Smooth muscle cell (in vitro differentiated cells): ENCODE measurements around the genes FOSL1, C11orf68, RIN1 and SLC29A2.

DNA sequence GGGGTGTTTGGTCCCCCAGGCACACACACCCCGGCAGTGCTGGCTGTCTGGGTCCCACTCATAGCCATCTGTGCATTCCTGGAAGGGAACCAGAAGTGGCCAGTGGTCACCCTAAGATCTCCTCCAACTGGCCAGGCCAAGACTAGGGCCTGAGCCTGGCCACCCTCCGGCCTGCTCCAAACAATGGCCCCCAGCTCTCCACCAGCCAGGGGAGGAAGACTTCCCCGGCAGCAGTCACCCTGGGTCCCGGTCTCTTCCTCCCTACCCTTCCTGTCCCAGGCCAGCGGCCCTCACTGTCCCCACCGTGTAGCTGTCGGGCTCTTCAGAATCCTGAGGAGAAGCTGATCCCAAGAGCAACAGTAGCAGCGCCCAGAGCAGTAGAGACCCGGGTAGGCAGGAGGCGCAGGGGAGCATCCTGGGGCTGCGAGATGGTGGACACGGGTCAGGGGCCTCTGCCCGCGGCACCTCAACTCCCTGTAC lies 619 bp downstream of the EFEMP2 start:
- RAMPAGE, long total RNA = no peak

DNA sequence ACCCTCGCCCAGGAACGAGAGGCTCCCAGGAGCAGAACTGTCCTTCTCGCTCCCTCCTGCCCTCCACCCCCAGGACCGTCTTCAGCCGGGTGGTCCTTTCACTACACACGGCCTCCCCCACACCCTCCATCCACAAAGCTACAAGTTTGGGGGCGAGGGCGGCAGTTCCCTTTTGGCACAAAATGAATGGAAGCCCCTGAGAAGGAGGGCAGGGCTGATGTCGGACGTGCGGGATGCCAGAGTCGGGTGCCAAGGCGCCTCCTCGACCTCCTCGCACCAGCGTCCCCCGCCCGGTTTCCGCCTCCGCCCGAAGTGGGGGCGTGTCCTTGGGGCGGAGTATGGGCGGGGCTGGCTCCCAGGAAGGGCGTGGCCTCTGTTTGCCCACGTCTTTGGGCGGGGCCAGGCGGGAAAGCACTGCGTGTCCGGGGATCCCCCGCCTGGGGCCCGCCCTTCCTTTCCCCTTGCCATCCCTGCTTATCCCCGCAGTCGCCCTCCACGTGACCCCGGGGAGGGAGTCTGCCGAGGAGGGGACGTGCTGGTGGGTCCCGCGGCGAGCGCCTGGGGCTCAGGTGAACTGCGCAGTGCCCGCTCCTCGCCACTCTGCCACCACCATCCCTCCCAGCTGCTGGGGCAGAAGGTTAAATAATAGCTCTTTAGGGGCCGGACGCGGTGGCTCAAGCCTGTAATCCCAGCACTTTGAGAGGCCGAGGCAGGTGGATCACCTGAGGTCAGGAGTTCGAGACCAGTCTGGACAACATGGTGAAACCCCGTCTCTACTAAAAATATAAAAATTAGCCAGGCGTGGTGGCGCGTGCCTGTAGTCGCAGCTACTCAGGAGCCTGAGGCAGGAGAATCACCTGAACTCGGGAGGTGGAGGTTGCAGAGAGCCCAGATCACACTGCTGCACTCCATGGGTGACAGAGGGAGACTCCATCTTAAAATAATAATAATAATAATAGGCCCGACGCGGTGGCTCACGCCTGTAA lies 1.0 kb upstream of the EFEMP2 start:
- RAMPAGE, long total RNA = no peak

- RAMPAGE, long total RNA = no peak
Measured at GRCh38 chr11:65890769-65891614, 519 bp downstream of the CCDC85B start.

DNA sequence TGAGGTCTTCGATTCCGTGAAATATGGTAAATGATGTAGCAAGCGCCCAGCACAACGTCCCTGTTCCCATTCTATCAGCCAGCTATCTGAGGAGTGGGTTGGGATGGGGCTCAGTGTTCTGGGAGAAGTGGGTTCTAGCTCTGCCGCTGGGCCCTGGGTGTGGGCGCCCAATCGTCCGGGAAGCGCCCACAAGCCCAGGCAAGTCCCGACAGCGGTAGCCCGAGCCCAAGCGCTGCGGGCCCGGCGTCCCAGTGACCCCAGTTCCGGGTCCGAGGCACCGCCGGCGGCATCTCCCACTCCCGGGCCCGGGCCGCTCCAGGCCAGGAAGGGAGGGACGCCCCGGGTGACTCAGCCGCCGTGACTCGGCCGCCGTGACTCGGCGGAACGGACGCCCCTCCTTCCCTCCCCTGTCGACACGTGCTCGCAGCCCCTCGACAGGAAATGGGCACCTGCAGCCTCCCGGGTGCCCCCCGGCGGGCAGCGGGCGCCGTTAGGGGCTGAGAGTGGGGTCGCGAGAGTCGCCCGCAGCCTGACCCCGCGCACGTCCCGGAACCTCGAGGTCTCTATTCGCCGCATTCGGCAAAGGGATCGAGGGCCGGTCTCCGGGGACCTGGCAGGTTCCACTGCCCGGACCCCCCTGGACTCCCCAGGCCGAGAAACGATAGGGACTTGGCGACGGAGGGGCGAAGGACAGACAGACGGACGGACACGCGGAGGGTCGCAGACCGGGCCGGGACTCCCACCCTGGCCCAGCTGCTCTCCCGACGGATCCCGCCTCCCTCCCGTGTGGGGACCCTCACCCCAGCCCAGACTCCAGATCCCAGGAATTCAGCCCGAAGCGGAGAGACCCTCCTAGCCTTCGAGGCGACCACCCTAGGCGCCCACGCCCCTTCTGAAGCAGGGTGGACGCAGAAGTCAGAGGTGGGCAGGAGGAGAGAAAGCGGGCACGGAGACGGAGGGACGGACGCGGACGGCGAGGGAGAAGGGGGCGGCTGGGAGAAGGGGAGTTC lies 841 bp downstream of the FOSL1 start:
- RAMPAGE, long total RNA = no peak

GRCh38 chr11:65900052-65900901 lies at the start of gene FOSL1:
Gene FOSL1 (minus strand): TSS chr11:65900388.
- RAMPAGE, long total RNA = no peak

DNA sequence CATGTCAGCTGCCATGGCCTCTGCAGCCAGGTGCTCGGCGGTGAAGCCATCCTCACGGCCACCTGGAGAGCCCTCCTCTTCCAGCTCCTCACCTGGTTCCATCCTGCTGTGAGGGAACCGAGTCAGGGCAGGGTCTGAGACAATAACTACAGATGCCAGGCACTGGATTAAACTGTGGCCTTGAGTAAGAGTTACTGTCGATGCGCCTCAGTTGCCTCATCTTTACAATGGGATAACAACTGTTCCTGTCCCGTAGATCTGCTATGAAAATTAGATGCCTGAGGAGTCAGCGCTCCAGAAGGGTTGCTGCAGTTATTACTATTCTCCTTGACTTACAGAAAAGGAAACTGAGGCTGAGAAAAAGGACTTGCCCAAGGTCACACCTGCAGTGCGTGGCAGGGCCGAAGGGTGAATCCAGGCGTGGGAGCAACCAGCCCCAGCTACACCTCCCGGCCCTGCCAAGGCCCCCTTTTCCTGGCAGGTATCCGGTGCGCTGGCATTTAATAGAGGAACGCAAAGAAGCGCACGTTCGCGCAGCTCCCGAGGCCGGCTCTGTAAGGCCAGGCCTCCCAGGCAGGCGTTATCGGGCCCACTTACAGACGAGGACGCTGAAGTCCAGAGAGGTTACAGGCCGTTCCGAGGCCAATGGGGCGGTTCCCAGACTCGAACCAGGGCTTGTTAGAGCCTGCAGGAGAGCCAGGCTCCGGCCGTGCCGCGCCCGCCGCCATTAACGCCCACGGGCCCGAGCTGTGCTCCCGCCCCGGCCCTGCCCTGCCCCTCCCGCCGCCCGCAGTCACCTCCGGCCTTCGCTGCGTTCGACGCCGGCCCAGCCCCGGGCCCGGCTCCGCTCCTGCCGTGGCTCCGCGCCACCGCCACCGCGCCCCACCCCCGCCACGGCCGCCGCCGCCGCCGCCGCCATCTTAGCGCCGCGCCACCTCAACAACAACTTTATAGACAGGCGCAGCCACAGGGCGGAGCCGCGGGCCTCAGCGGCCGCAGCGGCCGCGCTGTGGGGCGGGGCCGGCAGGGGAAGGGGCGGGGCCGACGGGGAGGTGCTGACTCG lies at the start of gene C11orf68:
C11orf68 (minus strand) TSS at position 950 of the 1,063 bp plus-strand sequence.
- RAMPAGE, long total RNA = no peak

DNA sequence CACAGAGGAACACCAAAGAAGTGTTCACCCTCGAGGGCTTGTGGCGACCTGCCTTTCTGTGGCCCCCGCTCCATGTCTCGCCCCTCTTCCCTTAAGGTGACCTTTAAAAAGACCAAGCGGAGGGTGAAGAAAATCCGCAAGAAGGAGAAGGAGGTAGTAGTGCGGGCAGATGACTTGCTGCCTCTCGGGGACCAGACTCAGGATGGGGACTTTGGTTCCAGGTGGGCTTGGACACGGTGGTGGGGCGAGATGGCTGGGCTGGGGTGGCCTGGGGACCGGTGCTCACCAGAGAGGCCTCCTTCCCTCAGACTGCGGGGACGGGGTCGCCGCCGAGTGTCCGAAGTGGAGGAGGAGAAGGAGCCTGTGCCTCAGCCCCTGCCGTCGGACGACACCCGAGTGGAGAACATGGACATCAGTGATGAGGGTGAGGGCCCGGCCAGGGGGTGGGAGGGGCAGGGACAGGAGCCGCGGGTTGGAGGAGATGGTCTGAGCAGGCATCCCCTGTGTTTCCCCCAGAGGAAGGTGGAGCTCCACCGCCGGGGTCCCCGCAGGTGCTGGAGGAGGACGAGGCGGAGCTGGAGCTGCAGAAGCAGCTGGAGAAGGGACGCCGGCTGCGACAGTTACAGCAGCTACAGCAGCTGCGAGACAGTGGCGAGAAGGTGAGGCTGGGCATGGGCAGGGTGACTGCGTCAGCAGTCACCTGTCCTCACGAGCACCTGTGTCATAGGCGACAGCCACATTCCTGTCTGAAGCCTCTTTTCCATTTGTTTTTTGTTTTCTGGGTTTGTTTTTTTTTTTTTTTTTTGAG lies 5.8 kb downstream of the SART1 start:
- RAMPAGE, long total RNA = no peak

- RAMPAGE, long total RNA = no peak
Measured at GRCh38 chr11:65979081-65979881, 17.7 kb downstream of the SART1 start.

GRCh38 chr11:66059136-66059481 lies 6.9 kb downstream of the SF3B2 start:
- RAMPAGE, long total RNA = no peak

- RAMPAGE, long total RNA = no peak
Measured at GRCh38 chr11:66061325-66062028, 8.6 kb upstream of the PACS1 start.

- RAMPAGE, long total RNA = no peak
Measured at GRCh38 chr11:66070649-66071287, 696 bp downstream of the PACS1 start.

GRCh38 chr11:66080429-66080936 lies 10.4 kb downstream of the PACS1 start:
- RAMPAGE, long total RNA = no peak

DNA sequence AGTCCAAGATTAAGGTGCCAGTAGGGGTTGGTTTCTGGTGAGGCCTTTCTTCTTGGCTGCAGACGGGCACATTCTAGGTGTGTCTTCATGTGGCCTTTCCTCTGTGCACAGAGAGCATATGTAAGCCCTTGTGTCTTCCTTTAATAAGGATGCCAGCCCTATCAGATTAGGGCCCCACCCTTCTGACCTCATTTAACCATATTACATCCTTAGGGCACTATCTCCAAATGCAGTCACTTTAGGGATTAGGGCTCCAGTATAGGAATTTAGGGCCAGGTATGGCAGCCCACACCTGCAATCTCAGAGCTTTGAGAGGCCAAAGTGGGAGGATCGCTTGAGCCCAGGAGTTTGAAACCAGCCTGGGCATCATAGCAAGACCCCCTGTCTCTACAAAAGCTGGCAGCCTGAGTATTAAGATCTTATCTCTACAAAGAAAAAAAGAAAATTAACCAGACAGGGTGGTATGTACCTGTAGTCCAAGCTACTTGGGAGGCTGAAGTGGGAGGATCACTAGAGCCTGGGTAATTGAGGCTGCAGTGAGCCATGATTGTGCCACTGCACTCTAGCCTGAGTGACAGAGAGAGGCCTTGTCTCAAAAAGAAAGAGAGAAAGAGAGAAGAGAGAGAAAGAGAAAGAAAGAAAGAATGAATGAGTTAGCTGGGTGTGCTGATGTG lies 38.2 kb downstream of the PACS1 start:
- RAMPAGE, long total RNA = no peak

DNA sequence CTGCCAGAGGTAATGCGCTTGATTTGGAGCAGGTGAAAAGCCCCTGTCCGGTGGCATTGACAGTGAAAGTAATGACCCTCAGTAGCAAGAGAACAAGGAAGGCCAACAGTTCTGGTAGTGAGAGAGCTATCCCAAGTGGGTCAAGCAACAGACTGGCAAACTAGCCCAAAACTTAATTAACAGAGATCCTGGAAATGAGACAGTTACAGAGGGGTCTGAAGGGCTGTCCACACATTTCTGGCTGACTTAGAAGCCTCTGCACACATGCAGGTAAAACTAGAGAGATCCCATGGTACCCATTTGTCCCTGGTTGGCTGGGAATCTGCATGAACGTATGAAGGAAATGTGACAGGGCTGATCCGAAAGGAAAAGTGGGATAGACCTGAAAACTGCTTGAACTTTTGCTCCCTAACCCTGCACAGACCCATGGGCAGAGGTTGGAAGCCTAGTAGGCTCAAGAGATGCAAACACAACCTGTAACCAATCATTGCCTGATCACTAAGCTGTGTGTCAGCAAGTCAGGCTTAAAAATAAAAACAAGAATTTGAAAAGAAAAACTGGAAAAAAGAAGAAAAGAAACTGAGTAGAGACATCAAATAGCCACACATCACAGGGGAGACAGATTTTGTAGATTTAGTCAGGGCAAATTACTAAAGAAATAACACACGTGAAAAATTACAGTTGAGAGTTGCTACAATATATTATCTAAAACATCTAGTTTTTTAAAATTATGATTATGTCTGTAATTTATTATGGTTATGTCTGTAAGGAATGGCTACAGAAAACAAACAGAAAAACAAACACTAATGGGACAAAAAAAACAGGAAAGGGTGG lies 75.5 kb downstream of the PACS1 start:
- RAMPAGE, long total RNA = no peak

DNA sequence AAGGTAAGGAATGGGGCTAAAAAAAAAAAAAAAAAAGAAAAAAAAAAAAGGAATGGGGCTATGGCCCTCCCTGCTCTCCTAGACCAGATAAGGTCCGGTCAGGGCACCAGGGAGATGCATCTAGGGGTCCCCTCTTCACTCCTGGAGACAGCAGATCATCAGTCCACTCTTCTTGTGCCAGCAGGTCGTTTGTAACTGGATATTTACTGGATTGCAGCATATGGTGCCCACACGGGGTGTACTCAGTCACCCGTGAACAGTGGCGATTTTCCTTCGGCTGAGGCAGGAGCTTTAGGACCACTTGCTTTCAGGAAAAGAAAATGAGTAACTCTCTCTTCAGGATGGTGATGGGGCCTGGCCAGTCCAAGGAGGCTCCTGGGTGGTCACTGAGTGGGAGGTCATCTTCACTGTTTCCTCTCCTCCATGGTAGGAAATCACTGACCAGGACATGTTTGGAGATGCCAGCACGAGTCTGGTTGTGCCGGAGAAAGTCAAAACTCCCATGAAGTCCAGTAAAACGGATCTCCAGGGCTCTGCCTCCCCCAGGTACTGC lies 27.3 kb upstream of the KLC2 start:
- RAMPAGE, long total RNA = no peak

DNA sequence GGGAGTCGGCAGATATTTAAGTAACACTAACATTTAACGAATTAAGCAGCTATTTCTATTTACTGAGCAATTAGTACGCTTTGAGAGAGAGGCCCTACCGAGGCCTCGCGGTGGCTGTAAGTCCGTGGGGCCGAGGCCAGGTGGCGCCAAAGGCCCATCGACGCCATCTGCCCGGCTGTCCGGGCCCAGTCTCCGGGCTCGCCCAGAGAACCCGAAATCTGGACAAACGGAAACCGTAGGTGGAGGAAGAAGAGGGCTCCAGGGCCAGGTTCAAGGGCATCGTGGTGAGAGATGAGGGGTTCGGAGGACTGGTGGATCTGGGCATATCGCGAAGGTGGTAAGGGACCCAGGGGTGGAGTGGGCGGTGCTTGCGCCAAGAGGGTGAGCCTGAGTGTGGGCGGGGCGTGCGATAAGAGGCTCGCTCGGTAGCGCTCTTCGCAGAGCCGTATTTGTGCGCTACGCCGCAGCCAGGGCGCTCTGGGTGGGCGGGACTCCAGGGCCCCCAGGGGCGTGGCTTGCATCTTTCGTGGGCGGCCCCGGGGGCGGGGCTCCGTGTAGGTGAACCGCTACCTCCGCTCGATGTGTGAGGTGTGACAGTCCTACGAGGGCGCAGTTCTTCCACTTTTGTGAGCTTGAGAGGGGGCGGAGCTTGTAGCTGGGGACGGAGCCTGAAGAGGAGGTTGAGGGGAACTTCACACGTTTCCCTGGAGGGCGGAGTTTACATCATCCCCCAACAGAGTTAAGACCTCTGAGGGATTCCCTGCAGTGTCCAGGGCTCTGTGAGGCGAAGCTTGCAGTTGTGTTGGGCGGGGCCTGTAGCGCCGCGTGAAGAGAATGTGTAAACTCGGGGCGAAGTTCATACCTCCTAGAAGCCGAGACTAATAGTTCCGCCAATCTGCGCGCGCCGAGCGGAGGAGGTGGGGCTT lies 4.8 kb downstream of the CD248 start:
- RAMPAGE, long total RNA = no peak

- RAMPAGE, long total RNA = start-site peak on the minus strand at chr11:66336382-66336776, 18 and 9 reads in 2 replicates
Measured at GRCh38 chr11:66335958-66336896, at the start of gene RIN1. Gene RIN1 (minus strand): TSS chr11:66336434.

GRCh38 chr11:66371069-66371265 lies 593 bp downstream of the SLC29A2 start:
- RAMPAGE, long total RNA = no peak

DNA sequence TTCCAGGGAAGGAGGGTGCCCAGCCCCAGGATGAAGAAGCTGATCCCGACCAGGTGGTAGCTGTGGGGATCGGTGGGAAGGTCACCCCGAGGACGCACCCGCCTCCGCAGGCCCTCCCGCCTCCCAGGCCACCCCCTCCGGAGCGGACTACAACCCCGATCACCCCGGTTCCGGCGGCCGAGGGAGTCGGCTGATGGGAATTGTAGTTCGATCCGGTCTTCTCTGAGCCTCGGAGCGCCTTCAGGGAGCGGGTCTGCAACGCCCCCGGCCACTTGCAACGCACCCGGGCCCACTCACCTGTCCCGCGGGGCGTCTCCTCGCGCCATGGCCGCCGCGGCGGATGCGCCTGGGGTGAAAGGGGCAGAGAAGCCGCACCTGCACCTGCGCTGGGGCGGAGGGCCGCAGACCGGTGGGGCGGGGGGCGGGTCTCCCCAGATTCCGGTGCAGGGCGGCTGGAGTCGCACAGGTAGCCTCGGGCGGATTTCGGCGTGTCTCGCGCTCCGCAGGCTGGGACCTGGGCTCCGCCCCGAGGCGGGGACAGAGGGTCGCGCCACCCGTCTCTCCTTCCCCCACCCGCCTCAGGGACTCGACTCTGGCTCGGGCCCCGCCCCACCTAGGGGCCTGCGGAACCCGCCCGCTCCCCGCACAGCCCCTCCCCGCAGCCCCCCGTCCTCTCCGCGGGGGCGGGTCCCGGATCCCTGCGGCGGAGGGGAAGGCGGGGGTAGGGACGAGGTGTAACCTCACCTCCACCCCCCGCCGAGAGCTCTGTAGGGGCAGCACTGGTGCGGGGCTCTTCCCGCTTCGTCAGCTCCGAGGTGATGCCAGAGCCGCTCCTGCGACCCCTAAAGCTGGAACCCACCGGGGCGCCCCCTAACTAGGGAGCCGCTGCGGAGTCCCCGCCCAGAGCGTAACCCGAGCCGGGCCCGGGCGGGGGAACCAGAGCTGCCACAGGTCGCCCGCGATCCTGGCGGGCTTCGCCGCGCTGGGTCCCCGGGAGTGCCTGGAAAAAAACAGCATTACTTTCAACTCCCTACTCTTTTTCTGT lies at the start of gene SLC29A2:
SLC29A2 (minus strand) TSS at position 495 of the 1,045 bp plus-strand sequence.
- RAMPAGE, long total RNA = start-site peak on the minus strand centred at position 504 of the sequence, 60 bp wide, 38 and 19 reads in 2 replicates

DNA sequence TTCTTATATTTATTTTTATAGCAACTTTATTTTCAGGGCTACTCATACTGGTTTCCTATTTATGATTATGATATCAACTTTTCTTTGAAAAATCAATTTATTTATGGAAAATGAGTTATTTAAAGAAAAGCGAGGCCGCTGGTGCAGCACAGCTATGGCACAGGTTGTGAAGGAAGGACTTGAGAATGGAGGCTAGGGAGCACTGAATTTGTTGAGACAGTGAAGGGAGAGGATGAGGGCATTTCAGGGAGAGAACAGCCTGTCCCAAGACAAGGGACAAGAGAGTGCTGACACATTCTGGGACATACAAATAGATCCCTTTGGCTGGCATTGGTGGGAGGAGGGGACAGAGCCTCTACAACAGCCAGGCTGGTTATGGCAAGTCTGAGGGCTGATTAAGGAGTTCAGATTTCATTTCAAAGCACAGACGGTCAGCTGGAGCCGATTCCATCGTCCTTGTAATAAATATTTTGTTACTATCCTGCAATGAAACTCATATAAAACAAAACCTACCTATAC lies 1.7 kb upstream of the SLC29A2 start:
- RAMPAGE, long total RNA = no peak